Left cardiac atrium (tissue), 1 donor: Measurements from ENCODE around the genes PPP1R15B, RBBP5 and NUCKS1.

- PRO-cap = no peak
Measured at GRCh38 chr1:204266146-204266826, 52.5 kb upstream of the GOLT1A start.

DNA sequence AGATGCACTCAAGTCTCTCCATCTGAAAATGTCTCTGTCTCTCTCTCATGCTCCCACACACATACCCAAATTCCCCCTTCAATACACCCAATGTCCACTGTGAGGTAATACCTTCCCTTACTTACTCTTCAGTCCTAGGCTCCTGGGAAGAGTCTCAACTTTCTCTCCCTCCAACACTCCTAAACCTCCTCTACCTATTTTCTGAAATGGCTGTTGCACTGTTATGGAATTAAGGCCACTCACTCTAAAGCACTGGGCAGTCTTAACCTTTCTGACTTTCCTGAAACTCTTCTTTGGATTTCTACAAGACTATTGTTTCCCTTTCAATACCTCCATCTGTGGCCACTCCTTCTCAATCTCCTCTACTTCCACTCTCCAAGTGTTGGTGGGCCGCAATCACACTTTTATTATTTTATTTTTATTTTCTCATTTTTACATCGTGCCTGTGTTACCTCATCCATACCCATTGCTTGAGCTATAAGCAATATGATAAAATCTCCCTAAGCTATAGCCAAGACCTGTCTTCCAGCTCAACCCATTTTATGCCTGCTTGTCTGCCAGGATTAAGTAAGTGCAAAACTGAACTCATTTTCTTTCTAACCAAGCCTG, 56.2 kb upstream of the GOLT1A start:
- PRO-cap = no peak

DNA sequence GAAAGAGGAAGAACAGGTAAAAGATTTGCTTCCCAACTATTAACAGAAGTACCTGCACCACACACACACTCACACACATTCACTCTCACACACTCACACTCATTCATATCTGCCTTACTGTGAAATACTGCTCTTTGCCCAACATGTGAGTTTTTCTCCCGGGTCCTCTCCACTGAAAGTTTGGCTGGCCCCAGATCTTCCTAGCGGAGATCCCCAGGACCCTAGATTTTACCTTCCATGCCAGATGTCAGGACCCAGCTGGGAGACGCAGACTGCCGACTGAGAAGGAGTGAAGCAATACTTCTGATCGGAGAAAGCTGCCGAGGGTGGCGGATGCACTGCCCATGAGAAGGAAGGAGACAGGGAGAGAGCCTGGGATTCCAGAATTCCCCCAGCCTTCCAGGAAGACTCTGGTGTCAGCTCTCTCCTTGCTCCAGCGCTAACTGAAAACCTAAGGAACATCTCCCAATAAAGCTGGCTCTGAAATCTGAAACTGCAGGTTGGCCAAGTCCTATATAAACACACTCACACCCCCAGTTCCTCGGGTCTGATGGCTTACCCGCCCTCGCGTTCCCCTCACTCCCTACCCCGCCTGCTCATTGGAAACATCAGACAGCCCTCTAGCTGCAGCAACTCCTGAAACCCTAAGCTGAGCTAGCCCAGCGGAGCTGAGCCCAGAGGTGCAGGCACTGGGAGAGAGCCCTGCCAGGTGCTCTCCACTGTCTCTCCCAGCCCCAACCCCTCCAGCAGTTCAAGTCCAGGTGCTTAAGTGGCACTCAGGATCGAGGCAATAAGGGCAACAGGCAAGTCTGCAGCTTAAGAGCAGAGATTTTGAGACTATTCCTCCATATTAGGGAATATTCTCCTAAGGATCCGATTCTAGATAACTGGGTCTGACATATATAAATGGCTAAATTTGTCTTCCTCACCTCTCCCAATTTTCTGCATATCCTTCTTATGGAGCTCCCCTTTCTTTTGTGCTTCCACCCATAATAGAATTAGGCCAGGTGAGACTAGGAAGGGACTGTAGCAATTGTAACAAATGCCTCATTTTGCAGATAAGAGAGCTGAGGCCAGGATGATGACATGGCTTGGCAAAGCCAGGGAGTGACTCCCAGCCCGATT, 52.3 kb downstream of the PLEKHA6 start:
- PRO-cap = no peak

DNA sequence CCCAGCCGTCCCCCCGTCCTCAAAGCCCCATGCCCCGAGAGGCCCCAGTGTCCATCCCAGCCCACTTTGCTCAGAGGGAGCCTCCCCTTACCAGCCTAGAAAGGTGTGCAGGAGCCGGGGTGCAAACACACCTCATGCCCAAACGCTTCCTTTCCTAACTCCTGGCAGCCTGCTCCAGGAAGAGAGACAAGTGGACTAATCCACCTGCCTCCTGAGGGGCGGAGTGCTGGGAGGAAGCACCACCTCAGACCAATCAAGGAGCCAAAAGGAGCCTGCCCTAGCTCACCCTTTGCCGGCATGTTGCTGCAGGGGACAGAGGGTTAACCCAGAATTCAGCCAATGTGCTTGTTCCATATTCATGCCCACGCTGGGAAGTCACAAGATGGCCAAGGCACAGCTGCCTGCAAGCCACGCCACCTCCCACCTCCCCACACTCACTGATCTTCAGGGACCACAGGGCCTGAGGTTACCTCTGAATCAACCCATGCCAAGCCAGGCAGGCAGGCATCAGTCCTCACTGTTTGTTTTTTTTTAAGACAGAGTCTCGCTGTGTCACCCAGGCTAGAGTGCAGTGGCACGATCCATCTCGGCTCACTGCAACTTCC, 27.8 kb downstream of the PLEKHA6 start:
- PRO-cap = no peak

GRCh38 chr1:204409459-204410458, 1.9 kb downstream of the PPP1R15B start:
- PRO-cap = no peak

- PRO-cap = bidirectional peak, plus-strand start at chr1:204412089, minus-strand start at chr1:204411816
Measured at GRCh38 chr1:204411517-204412396, at the start of gene PPP1R15B. TSS of gene PPP1R15B (minus strand) at chr1:204411817.

DNA sequence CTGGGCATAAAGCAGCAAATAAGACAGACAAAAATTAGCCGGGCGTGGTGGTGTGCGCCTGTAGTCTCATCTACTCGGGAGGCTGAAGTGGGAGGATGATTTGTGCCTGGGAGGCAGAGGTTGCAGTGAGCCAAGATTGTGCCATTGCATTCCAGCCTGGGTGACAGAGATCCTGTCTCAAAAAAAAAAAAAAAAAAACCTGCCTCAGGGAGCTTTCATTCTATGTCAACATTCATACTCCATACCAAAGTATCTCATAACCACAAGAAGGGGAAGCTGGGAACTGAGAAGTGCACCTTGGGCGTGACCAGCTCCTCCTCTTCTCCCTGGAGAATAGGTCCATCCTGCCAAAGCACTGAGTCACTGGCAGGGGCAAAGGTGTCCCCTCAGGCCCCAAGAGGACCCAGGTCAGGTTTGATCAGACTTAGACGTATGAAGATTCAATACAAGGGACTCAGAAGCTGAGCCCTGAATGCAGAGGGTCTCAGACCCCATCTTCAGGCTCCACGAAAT, 36.9 kb upstream of the PPP1R15B start:
- PRO-cap = no peak

DNA sequence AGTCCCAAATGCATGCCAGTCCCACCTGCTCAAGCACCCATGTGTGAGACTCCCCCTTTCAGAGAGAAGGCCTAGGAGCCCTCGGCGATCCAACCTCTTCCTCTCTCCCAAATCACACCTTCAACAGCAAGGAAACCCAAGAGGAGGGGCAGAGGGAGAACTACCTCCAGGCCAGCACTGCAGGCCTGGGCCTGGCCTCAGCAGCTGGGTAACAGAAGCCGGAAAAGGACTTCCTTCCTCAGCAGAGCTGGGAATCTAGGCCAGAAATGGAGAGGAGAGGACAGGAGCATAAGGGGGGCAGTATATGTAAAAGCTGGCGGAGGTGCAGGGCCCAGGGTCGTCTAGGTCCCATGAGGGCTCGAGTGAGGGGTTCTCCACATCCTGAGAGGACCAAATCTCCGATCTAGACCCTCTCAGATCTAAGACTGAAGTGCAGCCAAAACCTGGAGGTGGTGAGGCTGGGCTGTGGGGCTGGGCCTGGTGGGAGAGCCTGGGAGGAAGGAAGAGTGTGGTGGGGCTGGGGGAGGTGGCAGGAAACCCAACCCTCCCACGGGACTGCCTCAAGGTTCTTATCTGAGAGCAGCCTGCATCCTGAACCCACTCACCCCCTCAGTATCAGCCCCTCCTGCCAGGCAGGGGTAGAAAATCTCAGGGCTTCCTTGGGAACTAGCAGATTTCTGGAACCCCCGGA, 33.2 kb downstream of the PIK3C2B start:
- PRO-cap = no peak

DNA sequence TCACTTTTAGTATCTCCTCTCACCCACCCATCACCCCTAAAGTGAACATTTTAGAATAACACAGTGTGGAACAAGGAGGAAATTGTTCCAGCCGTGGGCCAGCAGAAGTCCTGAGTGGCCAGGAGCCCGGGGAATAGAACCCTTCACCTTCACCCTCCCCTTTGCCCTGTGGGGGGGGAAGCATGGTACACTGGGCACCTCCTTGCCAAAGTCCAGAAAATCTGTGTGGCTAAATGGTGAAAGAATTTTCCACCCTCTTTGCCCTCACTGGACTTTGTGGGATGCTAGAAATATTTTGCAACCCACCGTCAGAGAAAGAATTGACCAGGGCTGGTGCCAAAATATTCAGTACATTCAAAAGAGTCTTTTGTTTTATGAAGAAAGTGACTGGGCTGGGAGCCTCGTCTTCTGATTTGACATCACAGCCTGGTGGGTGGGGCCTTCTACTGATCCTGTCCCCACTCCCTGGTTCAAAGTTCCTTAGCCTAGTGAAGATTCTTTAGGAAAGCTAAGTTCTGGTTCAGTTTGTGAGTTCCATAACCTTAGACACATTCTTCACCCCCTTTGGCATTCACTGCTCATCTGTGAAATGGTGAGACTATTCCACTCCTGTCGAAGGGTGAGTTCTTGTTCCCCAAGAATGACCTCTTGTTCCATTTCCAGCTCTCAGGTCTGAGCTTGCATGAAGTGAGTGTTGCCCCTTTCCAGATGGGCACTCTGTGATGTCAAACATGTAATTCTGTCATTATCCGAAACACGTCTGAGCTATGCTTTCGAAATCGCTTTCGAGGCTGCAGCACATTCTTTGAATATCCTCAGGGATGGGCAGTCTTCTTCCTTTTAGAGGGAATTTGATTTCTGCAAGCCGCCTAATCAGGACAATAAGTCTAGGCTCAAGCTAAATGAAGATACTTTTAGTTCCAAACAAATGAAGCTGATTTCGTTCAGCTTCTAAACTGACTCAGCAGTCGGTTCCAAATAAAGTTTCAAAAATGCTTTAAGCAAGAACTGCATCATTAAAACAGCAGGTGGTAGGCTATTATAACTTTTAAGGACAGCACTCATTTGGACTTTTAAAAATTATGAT, 57.1 kb downstream of the NFASC start:
- PRO-cap = no peak

GRCh38 chr1:205096636-205097085, 12.4 kb upstream of the TMEM81 start:
- PRO-cap = no peak

GRCh38 chr1:205121276-205122164, at the start of gene RBBP5:
TSS of gene RBBP5 (minus strand) at chr1:205121978.
- PRO-cap = bidirectional peak, plus-strand start at chr1:205122300, minus-strand start at chr1:205121975

GRCh38 chr1:205270704-205271225, 43.0 kb downstream of the TMCC2 start:
- PRO-cap = no peak

DNA sequence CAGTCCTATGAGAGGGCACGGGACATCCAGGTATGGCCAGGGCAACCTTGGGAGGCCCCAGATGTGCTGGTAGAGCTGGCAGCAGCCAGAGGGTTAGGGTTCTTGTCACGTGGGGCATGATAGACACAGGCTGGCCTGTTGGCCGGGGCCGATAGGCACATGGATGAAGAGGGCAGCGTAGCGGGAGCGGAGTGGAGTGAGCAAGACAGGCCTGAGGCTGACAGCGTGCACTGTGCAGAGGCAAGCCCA, 43.4 kb downstream of the TMCC2 start:
- PRO-cap = no peak

DNA sequence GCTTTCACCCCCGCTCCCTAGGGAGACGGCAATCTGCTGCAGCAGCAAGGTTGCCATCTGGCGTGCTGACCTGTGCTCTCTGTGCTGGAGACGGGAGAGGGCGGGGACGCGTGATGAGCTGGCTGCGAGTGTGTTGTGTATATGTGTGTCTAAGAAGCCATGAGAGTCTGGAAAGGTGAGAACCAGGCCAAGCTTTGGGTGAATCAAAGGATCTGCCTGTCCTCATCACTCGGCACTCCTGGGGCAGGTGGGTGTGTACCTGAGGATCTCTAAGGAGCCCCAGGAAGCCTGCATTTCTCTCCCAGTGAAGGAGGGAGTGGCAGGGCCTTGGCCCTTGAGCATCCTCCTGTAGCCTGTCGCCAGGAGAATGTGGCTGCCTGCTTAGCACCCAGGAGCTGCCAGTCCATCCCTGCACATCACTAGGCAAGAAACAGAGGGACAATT, 4.2 kb downstream of the KLHDC8A start:
- PRO-cap = no peak

GRCh38 chr1:205359596-205360801, 3.3 kb upstream of the KLHDC8A start:
- PRO-cap = no peak

DNA sequence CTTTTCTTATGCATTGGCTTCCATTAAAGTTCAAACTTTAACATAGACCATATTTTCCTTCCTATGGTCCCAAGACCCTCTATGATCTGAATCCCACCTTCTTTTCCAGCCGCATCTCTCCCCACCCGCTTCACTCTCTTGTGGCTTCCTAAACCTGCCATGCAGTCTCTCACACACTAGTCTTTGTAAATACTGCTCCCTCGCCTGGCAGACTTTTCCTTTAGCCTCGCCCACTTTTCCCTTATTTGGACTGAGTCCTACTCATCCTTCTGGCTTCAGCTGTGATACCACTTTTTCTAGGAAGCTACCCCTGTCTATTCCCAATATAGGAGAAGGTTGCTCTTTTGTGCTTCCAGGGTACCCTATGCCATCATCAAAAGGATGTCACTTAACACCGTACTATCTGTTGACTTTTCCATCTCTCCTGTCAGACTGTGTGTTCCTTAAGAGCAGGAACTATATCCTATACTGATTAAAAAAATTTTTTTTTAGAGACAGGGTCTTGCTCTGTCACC, 19.5 kb upstream of the KLHDC8A start:
- PRO-cap = no peak

GRCh38 chr1:205630033-205630583, 1.7 kb downstream of the ELK4 start:
- PRO-cap = no peak

DNA sequence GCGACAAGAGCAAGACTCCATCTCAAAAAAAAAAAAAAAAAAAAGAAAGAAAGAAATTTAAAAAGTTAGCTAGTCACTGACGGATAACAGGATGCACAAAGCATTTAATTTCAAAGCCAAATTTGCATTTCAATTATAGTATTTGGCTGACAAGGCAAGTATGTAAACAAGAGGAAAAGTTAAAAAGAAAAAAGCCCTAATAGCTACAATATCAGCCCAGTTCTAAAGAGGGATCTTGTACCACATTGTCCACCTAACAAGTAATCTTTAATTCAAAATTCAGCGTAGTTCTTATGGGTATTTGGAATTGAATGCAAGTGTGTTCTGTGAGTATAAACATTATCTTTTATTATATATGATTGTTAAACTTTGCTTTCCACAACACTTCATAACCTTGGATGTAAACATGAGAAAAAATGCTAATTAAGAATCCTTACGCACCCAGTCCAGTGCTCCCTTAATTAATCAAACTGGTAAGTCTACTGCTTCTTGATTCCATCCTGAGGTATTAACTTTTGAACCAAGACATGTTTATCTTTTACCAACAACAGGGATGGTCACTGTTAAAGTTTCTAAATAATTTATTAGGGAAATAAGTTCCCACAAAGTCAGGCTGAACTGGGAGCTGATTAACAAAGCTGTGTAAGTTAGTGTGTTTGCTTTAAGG, 32.3 kb upstream of the SLC45A3 start:
- PRO-cap = no peak

GRCh38 chr1:205749647-205750296, at the start of gene NUCKS1:
TSS of gene NUCKS1 (minus strand) at chr1:205750182.
- PRO-cap = bidirectional peak, plus-strand start at chr1:205749694, minus-strand start at chr1:205749595; bidirectional peak, plus-strand start at chr1:205750410, minus-strand start at chr1:205750178

GRCh38 chr1:205813250-205814115, 485 bp upstream of the SLC41A1 start:
- PRO-cap = bidirectional peak, plus-strand start at chr1:205813382, minus-strand start at chr1:205813160; bidirectional peak, plus-strand start at chr1:205813843, minus-strand start at chr1:205813724